Vermiform appendix (tissue), 1 donor: ENCODE measurements around a stretch of chr5.

- PRO-cap: no peak
Measured at GRCh38 chr5:51388656-51389254, 5.5 kb downstream of the ISL1 start.

GRCh38 chr5:52725150-52725820 lies 62.4 kb upstream of the ITGA1 start:
- PRO-cap: no peak

DNA sequence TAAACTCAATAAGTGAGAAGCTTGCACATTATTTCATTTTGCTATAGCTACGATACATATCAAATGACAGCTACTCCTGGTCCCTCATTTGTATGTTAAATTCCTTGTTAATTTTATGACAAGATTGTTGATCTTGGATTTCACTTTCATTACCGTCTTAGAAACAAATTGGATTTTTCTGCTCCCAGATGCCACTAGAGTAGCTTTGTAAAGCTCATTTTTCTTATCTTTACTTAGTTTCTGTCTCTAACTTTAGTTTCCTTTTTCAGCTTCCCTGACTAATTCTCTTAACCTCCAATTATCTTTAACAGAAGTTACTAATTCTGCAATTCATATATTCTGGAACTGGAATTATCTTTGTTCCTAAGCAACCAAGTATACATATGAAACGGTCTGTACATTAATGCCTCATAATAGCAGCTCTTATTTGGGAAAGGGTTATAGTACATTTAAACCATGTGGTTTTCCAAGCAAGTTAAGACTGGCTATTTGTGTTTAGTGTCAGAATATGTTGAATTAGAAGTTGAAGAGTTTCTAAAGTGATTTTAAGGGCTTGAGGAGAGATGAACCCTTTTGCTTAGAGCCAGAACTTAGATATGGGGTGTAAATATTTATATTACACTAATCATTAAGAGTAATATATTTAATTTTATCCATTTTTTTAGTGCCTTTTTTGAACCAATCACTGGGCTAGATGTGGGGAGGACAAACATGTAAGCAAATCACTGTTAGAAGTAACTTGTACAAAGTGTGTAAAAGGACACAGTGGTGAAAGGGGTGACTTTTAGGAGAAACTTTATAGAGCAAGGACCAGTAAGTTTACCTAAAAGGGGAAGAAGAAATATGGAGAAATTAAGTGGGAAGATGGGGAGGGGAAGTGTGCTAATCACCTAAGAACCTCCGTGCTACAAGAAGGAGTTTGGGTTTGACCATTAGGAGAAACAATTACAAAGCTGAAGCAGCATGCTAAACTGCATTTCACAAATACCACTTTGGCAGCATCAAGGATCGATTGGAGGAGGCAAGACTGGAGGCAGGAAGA lies 16.9 kb downstream of the ITGA1 start:
- PRO-cap: no peak

DNA sequence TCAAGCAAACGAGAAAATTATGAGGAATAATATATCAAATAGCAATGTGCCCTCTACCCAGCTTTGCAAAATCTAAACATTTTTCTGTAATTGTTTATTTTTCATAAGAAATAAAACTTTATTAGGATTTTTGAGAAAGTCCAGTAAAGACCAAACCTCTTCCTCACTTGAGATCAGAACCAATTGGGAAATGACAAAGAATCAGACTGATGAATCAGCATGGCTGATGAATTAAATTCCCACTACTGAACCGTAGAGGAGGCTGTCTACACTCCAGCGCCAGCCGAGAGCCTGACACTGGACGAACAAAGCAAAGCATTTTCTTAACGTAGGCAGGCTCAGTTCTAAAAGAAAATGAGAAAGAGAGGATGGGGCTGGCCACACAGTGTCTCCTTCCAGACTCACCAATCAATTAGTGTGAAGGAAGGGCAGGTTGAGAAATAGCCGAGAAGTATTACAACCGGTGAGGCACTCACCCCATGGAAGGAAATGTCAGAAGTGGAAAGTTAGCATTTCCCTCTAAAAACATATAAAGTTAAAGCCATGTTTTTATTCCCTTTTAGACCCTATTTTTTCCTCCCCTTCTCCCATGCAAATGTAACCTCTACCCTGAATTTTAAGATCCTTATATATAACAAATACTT lies 49.3 kb downstream of the ITGA1 start:
- PRO-cap: no peak

DNA sequence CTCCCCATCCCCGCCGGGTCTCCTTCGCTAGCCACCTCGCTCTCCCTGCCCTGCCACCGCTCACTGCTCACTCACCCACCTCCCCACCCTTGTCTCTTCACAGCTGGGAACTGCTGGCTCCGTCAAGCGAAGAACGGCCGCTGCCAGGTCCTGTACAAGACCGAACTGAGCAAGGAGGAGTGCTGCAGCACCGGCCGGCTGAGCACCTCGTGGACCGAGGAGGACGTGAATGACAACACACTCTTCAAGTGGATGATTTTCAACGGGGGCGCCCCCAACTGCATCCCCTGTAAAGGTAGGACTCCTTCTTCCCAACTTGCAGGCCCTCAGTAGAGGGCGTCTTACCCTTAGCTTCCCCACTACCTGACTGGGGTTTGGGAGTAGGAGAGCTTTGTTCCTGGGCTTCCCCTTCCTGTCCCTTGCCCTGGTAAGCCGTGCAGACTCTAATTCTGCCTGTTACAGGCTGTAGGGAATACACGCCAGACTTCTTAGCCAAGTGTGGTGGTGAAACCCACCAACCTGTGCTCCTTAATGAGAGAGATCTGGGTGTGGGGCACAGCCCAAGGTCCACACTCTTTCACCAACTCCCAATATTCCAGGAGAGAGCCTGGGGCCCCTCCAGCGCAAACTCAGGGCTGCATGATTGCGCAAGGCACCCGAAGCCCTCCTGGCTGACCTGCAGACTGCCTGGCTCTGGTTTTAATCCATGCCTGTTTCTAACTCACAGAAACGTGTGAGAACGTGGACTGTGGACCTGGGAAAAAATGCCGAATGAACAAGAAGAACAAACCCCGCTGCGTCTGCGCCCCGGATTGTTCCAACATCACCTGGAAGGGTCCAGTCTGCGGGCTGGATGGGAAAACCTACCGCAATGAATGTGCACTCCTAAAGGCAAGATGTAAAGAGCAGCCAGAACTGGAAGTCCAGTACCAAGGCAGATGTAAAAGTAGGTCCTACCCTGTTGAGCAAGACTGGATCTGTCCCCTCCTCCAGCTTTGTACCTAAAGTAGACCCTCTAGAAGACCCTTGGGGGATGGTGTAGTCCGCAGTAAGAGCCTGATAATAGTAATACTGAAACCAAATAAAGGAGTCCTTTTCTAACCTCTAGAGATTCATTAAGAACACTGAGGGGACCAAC lies 2.7 kb downstream of the FST start:
- PRO-cap: no peak

- PRO-cap: no peak
Measured at GRCh38 chr5:53483955-53484555, 3.6 kb downstream of the FST start.

GRCh38 chr5:53616126-53616478 lies 55.7 kb downstream of the NDUFS4 start:
- PRO-cap: no peak

- PRO-cap: no peak
Measured at GRCh38 chr5:53779617-53780180, 219.3 kb downstream of the NDUFS4 start.

DNA sequence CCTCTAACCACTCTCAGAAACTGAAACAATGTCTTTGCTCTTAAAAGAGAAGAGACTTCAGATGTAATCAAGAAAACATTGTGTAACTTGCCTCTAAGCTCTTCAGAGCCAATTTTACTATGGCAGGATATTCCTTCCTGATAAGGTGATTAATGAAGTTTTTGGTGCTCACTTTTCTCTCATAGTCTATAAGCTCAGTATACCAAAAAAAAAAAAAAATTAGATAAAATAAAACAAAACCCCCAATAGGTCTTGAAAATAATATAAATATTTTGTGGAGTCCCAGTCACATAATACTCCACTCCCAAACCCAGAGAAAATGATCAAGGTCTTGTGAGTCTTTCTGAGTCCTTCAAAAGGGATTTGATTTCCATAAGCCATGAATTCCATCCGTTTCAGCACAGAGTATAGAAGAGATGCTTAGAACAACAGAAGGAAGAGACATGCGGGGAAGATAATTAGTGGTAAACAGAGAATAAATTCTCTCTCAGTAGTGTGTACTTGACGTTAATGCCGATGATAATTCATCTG lies 325.5 kb downstream of the NDUFS4 start:
- PRO-cap: no peak

DNA sequence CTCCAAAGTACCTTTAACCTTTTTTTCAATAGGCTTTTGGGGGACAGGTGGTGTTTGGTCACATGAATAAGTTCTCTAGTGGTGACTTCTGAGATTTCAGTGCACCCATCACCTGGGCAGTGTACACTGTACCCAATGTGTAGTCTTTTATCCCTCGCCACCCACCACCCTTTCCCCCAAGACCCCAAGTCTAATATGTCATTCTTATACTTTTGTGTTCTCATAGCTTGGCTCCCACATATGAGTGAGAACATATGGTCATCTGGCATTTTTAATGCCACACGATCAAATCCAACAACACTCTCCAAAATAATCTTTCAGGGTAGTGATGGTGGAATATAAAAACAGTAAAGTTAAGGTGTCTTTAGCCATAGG lies 351.1 kb downstream of the NDUFS4 start:
- PRO-cap: no peak

DNA sequence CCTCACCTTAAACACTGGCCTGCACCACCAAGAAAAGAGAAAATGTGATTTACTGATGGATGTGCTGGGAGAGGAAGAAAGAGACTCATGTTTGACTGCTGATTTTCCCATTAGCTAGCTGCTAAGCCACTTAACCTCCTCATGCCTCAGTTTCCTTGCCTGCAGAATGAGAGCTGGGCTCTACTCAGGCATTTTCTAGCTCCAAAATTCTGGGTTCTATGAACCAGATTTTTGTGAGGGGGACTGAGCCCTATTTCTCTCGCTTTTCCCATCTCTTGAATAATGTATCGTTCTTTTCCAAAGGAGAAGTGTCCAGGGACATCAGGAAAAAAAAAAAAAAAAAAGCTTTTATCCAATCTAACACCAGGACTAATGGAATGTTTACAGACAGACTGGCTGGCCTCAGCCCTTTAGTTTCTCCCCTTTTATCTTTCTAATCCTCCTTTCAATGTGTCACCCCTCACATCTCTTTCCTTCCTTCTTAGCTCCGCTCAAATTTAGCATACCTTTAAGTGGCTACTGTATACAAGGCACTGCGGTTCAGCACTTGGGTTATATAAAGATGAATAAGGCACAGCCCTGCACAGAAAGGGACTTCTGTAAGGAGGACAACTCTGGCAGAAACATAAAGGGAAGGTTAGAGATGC lies 312.3 kb downstream of the ARL15 start:
- PRO-cap: no peak

- PRO-cap: no peak
Measured at GRCh38 chr5:54007860-54008960, 302.2 kb downstream of the ARL15 start.

DNA sequence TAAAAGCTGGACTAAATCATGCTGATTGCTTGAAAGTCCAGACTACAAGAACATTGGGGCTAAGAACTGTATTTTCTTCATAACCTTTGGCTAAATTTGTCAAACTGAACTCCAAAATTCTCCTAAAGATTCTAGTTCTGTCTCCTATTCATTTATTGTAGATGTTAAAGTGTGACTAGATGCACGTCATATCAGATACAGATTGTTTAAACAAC lies 265.2 kb downstream of the ARL15 start:
- PRO-cap: no peak

DNA sequence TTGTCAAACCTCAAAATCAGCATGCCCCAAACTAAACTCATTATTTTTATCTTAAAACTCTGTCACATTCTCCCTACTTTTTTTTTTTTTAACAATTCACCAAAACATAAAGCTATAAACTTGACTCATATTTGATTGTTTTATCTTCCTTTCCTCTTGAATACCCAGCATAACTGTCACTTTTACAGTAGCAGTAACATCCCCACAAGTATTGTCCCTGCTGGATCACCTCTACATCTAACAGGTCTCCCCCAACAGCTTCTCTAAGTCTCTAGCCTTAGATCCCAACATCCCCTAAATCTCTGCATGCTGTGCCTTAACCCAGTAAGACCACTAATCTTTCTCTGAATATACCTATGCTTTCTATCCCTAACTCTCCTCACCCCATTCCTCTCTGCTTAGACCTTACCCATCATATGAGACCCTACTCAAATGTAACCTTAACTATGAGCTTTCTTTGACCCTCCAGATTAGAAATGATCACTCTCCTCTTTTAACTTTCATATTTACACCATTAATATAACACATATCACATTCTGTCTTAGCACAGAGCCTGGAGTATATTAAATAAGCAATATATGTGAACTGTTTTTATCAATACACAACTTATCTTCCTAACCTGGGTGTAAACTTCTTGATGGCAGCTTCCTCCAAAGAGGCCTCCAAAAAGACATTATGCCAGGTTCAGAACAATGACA lies 141.9 kb downstream of the ARL15 start:
- PRO-cap: no peak

DNA sequence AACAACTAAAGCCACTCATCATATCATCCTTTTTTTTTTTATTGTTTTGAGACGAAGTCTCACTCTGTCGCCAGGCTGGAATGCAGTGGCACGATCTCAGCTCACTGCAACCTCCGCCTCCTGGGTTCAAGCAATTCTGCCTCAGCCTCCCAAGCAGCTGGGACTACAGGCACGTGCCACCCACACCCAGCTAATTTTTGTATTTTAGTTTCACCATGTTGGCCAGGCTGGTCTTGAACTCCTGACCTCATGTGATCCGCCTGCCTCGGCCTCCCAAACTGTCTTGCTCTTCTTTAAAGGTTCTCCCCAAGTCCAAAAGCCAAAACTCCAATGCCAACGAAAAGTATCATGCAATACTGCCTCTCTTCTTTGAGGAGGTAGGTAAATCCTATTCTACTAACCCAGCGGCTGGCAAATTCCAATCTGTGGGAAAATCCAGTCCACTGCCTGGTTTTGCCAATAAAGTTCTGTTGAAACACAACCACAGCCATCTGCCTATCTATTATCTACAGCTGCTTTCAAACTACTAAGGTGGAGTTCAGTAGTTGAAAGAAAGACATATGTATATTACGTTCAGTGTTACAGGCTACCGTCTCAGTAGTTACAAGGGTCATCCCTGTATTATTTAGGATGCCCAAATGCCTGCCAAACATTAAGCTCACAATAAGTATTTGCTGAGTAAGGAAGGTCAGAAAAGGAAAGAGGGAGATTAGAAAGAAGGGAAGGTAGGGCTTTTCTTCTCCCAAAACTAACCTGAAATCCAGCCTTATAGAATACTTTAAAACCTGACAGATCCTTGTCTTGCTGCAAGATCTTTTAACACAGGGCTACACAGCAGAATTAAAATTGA lies 16.3 kb downstream of the ARL15 start:
- PRO-cap: no peak

DNA sequence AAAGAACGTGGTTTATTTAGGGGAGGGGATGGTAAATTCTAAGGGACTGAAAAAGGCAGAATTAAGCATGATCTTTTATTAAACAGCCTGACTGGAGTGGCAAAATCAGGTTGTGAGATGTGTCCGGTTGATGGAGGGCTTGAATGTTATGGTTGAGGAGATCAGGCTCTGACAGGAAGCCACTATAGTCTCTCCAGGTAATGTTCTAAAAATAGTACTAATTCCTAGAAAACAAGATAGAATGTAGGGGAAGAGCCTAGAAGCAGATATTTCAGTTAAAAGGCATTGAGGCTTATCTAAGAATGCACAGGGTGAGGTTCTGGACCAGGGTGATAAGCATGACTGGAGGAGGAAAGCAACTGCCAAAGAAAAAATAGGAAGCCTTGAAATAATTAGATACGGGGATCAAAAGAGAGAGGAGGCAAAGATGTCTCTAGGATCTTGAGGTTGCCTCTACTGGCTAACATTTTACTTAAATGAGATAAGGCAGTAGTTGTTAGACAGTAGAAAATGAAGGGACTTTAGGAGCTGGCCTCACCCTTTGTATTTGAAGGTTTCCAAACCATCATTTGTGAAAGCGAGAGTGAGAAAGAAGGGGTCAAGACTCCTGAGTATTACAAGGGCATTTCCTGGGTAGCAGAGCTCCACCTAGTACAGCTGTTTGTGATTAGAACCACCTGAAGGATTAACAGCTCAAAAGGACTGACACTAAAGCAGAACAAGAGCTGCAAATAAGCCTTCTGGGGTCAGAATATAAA lies 15.3 kb upstream of the ARL15 start:
- PRO-cap: no peak

DNA sequence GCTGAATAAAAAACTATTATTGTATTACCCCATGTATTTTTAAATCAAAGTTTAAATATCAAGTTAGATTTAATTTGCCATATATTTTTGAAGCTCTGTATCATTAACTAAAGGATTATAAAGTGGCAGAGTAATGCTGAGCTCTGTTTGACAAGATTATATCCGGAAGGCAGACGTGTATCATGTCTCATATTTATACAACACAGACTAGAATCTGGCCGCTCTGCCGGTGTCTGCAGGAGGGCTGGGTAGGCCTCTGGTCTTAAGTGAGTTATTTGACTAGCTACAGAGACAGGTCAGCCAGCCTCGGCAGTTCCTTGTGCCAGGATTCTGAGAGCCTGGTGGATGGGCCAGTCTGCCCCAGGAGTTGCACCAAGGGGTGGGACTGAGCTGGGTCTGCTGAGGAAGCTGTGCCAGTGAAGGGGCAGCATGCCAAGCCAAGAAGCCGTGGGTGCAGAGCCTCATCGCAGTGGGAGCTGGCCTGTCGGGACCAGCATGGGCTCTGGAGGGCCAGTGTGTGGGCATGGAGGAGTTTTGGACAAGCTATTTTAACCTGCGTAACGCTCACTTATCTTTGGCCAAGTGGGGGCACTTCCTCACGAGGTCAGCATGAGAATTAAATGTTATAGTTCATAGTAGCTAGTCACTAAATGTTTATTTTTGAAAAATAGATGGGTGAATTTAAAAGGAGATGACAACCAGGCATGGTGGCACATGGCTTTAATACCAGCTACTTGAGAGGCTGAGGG lies 7.2 kb downstream of the SNX18 start:
- PRO-cap: no peak

DNA sequence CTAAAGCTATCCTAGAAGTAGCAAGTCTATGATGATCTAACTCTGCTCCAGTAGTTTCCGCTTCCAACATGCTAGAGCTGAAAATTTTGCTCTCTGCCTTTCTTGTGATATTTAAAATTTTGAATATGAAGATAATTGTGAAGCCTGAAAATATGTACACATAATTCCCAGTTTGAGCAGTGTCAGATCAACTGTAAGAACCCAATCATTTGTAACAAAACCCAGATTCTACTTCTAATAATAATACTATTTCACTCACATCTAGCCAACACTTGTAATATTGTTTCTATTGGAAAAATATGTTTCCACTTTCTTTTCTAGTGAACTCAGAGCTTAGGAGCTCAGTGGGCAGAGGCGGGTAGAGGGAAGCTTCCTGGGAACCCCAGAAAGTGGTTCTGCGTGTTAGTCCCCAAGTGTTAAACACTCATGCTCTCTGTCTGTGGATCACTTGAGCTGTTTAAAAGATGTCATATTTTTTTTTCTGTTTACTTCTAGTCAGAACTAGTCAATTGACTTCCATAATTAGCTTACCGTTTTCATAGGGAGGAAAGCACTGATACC lies 20.5 kb downstream of the SNX18 start:
- PRO-cap: unidirectional peak, plus-strand start at position 348 of the sequence

- PRO-cap: no peak
Measured at GRCh38 chr5:54743894-54744820, 226.6 kb downstream of the SNX18 start.

DNA sequence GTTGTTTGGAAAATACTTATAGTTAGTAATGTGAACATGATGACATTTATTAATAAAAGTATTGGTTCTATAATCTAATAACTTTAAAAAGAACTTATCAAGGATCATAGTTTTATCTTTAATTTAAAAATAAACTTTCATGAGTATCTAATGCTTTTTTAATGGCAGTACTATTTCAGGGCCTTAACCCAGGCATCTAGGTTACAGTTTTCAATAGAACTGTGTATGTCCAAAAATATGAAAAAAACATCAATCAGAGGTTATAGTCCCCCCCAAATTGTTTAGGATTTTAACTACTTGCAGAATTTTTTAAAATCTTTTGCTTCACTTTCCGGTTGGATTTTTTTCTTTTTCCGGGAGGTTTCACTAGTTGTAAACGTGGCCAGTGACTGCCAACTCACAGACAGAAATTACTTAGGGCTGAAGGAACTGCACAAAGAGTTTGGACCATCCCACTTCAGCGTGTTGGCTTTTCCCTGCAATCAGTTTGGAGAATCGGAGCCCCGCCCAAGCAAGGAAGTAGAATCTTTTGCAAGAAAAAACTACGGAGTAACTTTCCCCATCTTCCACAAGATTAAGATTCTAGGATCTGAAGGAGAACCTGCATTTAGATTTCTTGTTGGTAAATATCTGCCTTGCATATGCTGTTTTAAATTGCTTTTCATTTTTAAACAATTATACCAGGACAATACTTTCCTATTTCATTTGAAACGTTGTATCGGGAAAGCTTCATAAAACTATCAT lies 835 bp downstream of the GPX8 start:
- PRO-cap: unidirectional peak, minus-strand start at position 405 of the sequence